Glomerular endothelial cell (primary cell): ENCODE results near the genes RBM10 and WDR13.

GRCh38 chrX:46486292-46486808 is 39.3 kb downstream of the KRBOX4 start:
- RAMPAGE, long total RNA, result no peak

DNA sequence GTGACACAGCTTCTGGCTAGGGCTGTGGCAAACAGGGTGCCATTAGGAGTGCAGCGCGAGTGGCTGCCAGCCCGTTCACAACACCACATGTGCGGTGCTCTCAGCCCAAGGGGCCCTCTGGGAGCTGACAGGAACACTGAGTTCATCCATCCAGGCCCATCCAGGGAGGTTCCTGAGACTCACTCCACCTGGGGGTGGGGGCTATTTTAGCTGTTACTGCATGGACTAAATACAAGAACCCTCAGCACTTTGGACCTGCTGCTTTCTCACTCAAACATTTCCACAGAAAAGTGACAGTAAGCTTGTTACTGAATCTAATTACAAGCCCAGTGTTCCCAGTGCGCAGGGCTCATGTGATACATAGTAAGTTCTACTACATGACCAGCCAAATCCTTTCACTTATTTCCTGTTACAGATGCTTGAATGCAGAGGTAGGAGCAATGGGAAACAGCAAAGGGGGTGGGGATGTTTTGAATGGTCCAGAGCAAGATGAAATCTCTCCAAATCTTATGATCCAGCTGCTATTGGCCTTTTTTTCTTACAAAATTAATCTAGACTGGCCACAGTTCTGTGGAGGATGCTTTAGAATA is 55.7 kb downstream of the CHST7 start:
- RAMPAGE, long total RNA, result no peak

GRCh38 chrX:46912988-46913544 is 845 bp downstream of the JADE3 start:
- RAMPAGE, long total RNA, result no peak

DNA sequence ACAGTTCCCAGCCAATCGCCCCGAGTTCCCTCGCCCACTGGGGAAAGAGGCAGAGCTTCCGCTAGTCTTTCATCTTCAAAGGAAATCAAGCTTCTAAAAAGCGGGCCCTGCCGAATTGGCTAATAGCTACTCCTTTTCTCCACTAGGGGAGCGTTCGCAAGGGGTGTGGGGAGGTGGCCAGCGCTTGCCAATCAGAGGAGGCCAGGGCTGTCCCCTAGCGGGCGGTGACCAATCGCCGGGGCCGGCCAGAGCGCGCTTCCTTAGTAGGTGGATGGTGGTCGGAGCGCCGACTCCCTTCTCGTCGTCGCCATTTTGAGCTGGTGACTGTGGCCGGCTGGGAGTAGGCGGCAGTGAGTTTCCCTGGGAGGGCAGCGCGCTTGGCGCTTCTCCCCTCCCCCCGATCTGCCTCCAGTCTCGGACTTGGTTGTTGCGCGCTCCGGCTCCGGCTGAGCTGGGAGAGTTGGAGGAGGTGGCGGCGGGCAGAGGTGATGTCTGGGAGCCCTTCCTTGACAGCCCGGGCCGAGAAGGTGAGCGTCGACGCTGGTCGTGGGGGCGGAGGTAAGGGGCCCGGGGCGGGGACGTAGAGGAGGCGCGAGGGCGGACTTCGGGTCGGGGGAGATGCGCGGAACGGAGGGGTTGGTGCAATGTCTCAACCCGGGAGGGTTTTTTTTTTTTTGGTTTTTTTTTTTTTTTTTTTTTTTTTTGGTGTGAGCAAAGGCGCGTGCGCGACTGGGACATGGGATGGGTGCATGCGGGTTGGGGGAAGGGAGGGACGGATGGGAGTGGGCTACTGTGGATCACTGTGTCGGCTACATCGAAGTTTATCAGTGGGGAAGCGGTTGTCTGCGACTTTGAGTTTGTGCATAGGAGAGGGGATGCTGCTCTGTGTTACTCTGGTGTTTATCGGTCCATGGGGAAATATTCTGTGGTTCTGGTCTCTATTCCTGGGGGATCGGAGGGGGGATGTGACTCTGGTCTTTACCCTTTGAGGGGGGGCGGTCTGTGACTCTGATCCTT is at the start of gene RBM10:
Gene RBM10, plus strand, starts transcription at position 263 of the 1,017 bp plus-strand sequence.
- RAMPAGE, long total RNA, result no peak

DNA sequence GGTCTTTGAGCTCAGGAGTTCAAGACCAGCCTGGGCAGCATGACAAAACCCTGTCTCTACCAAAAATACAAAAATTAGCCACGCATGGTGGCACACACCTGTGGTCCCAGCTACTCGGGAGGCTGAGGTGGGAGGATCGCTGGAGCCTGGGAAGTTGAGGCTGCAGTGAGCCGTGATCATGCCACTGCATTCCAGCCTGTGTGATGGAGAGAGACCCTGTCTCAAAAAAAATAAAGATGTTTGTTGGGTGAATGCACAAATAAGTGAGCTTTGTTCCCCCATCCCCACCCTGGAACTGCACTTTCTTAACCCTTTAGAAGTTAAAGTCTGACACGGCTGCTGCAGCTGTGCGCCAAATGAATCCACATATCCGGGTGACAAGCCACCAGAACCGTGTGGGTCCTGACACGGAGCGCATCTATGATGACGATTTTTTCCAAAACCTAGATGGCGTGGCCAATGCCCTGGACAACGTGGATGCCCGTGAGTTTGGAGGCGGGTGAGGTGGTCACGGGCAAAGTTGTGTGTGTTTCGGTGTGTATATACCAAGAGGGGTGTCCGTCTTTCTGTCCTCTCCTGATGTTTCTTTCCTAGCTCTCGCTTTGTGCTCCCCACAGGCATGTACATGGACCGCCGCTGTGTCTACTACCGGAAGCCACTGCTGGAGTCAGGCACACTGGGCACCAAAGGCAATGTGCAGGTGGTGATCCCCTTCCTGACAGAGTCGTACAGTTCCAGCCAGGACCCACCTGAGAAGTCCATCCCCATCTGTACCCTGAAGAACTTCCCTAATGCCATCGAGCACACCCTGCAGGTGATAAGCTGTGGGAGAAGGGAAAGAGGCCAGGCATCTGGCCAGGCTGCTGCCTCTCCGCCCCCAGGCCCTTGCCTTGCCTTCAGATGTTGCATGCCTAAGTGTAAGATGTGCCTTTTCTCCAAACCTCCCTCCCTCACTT is 12.3 kb downstream of the UBA1 start:
- RAMPAGE, long total RNA, result no peak

DNA sequence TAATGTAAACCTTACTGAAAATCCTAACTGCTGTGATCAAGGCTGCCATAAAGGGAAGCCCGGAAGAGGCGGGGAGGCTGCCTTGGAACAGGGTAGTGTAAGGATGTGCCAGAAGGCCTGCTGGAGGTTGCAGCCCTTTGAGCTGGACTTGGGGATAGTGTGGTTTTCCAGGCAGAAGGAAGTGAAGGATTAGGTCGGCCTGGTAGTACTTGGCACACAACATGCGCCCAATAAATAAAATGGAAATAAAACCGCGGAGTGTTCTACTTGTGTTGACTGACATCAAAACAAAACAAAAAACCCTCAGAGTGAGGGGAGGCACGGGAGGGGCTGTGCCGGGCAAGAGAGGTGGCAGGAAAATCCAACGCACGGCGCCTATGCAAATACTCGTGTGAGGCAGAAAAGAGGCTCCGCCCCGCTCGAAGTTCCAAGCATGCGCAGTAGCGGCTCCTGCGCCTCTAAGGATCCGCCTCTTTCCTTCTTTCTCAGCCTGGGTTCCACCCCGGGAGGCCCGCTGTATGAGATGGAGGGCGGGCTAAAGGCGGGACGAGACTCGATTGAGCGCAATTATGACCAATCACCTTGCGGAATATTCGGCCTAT is 980 bp upstream of the CDK16 start:
- RAMPAGE, long total RNA, result no peak

DNA sequence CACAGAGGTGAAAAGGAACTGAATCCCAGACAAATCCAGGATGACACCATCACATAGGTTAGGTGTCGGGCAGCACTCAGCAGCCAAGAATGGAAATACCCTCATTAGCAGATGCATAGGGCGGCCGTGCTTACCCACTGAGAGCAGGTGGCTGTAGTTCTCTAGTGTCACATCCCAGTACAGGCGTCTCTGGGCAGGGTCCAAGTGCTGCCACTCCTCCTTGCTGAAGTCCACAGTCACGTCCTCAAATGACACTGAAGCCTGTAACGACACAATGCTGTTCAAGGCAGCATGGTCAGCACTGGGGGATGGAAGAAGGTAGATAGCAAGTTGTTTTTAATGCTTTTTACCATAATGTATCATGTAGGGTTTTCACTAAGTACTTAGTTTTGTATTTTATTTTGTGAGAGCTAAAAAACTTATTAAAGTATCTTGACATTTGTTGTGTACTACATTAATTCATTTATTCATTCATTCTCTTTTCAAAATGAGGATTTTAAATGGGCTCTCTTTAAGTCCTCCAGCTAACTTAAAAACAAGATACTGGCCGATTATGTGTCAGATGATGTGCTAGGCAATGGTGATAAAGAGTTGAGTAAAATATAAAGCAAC is 26.8 kb downstream of the ZNF41 start:
- RAMPAGE, long total RNA, result no peak

DNA sequence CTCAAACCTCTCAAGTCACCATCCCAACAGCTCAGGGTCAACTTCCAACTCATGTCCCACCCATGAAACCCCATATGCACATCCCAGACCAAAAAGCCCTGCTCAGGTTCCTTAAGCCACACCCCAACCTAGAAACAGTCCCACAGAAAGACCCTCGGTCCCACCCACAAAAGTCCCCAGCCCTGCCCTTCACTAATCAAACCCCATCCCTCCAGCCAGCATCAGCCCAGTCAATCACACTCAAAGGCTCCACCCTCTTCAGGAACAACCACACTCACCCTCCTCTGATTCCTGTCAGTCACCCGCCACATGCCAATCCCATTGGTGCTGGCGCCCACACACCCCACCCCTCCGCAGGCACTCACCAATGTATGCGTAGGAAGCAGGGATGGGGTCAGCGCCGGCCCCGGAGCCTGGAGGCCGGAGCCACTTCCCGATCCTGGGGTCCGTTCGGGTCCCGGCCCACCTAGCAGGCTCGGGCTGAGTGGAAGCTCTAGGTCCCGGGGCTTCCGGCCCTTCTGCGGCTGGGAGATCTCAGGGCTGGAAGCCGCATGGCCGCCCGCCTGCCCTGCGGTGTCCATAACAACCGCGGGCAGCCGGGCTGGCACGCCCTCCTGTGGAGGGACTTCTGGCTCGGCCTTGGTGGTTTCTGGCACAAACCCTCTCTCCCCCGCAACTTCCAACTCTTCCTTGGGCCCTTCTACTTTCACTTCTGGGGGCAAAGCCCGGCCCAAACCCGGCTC is 7.8 kb upstream of the CFP start:
- RAMPAGE, long total RNA, result no peak

- RAMPAGE, long total RNA, result no peak
These were observed 48.7 kb upstream of the UXT start for GRCh38 chrX:47707679-47707986.

DNA sequence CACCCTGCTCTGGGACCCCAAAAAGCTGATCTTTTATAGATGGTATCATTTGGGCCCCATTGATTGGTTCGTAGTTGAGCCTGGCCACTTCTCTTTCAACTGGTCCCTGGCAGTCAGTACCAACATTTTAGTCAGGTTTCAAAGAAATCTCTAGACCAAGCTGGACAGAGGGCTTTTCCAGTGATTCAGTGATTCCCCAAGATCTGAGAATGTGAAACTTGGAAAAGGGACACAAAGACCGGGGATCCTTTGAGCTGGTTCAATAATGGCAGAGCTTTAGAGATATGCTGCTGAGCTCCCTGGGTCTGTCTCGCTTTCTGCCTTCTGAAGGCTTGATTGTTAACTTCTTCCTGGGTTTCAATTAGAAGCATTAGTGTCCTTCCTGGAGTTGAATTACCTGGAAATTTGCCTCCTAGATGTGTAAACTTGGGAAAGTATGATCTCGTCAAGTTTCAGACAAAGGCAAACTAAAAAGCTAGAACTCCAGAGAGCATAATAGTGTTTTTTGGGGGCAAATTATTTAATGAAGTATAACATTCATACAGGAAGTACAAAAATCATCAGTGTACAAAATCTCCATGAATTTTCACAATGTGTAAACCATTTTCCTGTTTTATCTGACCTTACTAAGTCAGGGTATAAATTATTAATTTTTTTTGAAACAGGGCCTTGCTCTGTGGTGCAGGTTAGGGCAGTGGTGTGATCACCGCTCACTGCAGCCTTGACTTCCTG is 1.3 kb upstream of the TBC1D25 start:
- RAMPAGE, long total RNA, result no peak

DNA sequence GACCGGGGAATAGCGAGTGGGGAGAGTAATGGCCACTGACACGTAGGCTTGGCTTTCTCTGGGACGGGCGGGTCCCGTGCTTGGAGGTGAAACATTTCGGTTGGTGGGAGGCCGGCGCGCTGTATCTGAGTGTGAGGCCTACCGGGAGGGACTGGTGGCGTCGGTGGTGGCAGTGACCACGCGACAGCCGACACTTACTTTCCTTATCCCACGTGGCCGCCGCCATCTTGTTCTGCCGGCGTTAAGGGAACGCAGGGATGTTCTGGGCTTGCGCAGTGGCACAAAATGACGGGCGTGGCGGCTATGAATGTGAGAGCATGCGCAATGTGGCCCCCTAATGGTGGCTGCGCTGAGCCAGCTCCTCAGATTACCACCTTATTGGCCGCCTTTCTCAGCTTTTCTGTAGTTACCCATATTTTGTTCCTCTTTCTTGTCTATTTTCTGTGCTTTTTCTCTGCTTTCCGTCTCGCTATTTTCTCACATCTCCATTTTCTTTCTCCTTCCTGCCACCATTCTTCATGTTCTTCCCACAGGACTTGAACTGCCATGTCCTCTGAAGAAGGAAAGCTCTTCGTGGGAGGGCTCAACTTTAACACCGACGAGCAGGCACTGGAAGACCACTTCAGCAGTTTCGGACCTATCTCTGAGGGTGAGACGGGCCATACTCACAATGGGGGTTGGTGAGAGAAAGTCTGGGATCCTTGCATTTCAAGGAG is 509 bp downstream of the RBM3 start:
- RAMPAGE, long total RNA, result no peak

GRCh38 chrX:48597278-48598425 is at the start of gene WDR13:
Gene WDR13, plus strand, starts transcription at chrX:48597492.
- RAMPAGE, long total RNA, result no peak

GRCh38 chrX:48625747-48625967 is 28.4 kb downstream of the WDR13 start:
- RAMPAGE, long total RNA, result no peak

DNA sequence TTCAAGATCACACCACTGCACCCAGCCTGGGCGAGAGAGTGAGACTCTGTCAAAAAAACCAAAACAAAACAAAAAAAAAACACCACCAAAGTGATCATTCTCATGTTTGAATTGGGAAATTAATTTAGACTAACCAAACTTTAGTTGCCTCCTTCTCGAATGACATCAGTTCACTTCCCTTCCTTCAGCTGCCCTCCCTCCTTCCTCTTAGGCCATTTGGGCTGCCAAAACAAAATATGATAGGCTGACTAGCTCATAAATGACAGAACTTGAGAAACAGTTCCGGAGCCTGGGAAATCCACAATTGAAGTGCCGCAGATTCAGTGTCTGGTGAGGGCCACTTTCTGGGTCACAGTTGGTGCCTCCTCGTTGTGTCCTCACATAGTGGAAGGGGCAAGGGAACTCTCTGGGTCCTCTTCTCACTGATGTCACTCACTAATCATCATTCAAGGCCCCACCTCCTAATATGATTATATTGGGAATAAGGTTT is 16.1 kb upstream of the WAS start:
- RAMPAGE, long total RNA, result no peak

GRCh38 chrX:48714514-48715468 is 18.3 kb downstream of the SUV39H1 start:
- RAMPAGE, long total RNA, result no peak

- RAMPAGE, long total RNA, result no peak
These were observed 24.4 kb downstream of the SUV39H1 start for GRCh38 chrX:48720905-48721437.

- RAMPAGE, long total RNA, result no peak
These were observed 25.2 kb upstream of the GLOD5 start for GRCh38 chrX:48736297-48736879.

DNA sequence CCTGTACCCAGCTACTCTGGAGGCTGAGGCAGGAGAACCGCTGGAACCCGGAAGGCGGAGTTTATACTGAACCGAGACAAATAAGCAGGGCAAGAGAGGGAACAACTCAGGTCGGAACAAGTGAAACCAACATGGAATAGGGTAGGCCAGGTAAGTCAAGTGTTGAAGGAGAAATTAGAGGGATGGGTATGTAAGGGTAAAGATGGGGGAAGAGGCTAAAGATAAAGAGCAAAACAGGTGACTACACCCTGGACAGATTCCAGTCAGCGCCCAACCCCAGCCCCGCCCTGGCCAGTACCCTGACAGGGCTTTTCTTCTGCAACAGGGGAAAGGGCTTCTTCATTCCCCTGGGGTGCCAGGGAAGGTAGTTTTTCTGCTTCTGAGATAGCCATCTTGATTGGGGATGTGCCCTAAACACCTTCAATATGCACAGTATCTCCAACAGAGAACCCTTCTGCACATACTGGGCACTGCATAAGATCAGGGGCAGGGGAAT is 1.1 kb upstream of the SLC35A2 start:
- RAMPAGE, long total RNA, result no peak

GRCh38 chrX:48922752-48923571 is 4.1 kb upstream of the PIM2 start:
- RAMPAGE, long total RNA, result no peak

GRCh38 chrX:48925810-48926099 is 6.9 kb upstream of the PIM2 start:
- RAMPAGE, long total RNA, result no peak